AG08470 (cell line): Measurements from ENCODE around the gene SMIM23.

- RRBS, result no CpG with 5 or more reads among the region's 1 CpG
Observed at GRCh38 chr5:171785668-171785965, at the start of gene SMIM23. Gene SMIM23, plus strand, starts transcription at chr5:171785817.

DNA sequence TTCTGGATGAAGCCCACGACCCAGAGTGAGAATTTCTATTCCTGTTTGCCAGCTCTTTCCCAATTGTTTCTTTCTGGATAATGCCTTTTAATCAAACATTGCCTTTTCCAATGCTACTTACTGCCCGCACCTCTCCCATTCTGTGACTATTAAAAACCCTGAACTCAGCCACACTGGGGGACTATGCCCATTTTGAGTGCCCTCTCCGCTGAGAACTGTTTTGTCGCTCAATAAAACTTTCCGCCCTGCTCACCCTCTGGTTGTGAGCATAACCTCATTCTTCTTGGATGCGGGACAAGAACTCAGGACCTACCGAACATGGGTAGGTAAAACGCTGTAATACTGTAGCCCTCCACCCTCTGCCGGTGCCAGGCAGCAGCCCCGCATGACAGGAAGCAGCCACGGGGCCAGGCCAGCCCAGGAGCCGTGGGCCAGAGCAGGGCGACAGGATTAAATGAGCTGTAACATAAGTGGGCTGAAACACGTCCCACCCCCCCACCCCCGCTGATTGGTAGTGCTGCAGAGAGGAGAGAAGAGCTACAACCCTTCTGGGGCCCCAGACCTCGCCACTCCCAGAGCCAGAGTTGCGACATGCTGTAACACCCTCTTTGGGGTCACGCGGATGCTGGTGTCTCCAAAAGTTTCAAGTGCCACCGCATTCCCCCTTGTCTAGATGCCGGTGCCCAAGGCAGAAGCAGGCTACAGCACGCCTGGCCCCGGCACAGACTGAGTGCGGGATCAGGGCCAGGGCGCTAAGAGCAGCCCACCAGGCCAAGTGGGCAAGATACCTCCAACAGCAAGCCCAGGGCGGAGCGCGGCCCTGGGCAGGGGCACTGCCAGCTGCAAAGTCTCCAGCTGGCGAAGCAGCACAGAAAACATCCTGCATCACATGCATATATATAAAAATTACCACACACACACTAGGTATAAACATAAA is 81.9 kb downstream of the FBXW11 start:
- RRBS, result 99% methylated on average over 3 of the region's 29 CpGs

GRCh38 chr5:172004915-172005329 is 1.5 kb downstream of the FBXW11 start:
- RRBS, result no CpG with 5 or more reads among the region's 2 CpGs

DNA sequence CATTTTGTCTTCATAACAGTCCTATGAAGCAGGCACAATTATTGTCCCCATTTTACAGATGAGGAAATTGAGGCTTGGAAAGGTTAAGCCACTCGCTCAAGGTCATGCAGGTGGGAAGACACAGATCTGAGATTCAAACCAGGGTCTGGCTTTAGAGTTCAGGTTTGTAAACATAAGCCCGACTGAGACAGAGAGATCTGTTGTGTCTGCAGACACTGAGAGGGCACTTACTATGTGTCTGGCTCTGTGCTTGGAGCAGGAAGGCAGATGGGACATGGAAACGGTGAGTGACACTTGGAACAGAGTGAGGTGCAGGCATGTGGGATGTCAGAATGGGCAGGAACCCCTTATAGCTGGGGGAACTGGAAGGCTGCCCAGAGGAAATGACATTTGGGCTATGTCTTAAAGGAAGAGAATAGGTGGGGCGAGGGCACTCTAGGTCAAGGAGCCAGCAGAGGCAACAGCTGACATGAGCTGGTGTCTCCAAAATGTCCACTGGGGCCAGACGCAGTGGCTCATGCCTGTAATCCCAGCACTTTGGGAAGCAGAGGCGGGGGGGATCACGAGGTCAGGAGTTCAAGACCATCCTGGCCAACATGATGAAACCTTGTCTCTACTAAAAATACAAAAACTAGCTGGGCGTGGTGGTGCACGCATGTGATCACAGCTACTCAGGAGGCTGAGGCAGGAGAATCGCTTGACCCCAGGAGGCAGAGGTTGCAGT is 69.8 kb downstream of the STK10 start:
- RRBS, result no CpG with 5 or more reads among the region's 10 CpGs

DNA sequence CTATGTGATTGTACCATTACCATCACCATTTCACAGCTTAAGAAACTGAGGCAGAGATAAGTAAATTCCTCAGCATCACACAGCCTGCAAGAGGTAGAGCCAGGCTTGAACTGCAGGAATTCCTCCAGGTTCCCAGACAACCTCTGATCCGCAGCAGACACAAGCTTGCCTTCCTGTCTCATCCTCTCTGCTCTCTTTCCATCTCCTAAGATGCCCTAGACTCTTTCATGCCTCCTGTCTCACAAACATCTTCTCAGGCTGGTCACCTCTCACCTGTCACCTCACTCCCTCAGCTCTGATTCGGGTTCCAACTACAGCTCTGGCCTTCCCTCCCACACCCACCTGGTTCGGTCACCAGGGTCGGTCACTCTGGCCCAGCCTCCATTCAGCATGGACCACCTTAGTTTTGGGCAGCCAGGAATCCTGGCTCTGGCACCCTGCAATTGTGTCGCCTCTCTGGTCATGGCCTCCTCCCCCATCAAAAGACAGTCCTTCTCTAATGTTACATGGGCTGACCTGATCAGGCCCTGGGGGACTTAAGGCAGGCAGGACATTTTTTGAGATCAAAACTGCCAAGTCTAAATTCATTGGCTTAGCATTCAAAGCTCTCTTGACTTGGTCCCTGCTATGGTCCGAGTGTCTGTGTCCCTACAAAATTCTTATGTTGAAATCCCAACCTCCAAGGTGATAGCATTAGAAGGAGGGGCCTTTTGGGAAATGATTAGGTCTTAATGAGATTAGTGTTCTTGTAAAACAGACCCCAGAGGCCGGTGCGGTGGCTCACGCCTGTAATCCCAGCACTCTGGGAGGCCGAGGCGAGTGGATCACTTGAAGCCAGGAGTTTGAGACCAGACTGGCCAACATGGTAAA is 11.7 kb downstream of the STK10 start:
- RRBS, result no CpG with 5 or more reads among the region's 11 CpGs

DNA sequence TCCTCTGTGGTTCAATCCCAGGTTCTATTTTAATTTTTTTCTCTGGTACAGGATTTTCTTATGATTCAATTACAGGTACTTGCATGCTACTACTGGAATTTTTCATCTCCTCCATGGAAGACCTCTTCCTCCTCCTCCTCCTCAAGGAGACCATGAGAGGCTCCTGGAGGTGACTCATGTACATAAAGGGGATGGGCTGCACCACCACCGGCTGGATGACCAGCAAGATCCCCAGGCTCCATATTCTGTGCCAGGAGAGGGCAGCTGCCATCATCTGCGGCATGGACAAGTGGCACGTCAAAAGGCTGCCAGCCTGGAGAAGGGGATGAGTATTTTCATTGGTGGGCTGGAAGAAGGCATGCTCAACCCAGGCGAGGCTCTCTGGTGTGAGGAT is 28.8 kb downstream of the UBTD2 start:
- RRBS, result no CpG with 5 or more reads among the region's 4 CpGs

- RRBS, result no CpG with 5 or more reads among the region's 5 CpGs
Observed at GRCh38 chr5:172365912-172366535, 82.5 kb upstream of the UBTD2 start.

- RRBS, result no CpG with 5 or more reads among the region's 10 CpGs
Observed at GRCh38 chr5:172414465-172414884, 39.9 kb downstream of the SH3PXD2B start.

GRCh38 chr5:172452263-172453198 is 1.8 kb downstream of the SH3PXD2B start:
- RRBS, result no CpG with 5 or more reads among the region's 20 CpGs

GRCh38 chr5:172622004-172623221 is 18.6 kb upstream of the NEURL1B start:
- RRBS, result no CpG with 5 or more reads among the region's 23 CpGs

DNA sequence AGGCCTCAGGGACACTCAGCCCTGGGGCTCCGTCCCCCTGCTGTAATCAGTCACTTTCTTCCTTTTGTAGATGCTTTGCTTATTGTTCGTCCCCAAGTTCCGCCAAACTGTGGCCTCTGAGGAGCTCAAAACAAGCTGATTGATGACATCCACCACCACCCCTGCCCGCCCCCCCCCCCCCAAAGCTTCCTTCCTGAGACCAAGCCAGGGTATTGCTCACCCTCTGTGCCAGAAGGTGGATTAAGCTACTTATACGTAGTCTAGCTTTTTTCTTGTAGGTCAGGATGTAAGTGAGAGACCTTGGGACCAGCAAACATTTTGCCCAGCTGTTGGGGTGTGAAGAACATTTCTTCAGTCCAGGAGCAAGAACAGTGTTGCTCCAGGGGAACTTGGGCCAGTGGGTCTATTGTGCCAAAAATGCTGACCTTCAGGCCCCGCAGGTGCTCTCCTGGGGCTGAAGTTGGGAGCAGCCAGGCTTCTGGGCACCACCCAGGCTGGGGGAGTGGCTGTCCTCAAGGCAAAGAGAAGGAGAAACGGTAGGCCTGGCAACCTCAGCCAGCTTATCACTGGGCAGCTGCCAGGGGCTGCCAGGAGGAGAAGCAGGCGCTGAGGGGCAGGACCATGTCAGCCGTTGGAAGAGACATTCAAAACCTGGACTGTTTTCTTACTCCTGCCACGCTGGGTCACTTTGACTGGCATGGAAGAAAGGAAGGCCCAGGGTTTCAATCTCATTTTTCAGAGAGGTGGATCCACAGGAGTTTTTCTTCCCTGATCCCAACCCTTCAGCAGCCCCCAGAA is 18.0 kb downstream of the NEURL1B start:
- RRBS, result no CpG with 5 or more reads among the region's 10 CpGs

DNA sequence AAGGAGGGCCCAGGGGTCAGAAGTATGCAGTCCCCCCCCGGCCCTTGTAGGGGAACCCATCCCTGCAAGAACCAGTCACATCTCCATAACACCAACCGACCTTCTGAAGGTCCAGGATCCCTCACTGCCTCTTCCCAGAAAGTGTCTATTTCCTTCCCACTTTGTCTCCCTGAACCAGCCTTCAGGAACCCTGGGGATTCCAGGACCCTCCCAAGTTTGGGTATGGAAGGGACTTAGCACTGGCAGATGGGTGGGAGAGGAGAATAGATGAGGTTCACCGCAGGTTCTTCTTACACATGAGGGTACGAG is 7.4 kb downstream of the DUSP1 start:
- RRBS, result no CpG with 5 or more reads among the region's 4 CpGs

DNA sequence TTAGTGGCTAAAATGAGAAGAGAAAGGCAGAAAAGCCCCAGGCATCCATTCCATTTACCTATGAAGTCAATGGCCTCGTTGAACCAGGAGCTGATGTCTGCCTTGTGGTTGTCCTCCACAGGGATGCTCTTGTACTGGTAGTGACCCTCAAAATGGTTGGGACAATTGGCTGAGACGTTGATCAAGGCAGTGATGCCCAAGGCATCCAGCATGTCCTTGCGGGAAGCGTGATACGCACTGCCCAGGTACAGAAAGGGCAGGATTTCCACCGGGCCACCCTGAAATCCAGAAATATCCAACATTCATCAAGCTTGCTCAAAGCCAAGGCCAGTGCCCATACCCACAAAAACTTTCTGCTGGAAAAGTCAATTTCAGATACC is 1.5 kb downstream of the DUSP1 start:
- RRBS, result no CpG with 5 or more reads among the region's 6 CpGs

DNA sequence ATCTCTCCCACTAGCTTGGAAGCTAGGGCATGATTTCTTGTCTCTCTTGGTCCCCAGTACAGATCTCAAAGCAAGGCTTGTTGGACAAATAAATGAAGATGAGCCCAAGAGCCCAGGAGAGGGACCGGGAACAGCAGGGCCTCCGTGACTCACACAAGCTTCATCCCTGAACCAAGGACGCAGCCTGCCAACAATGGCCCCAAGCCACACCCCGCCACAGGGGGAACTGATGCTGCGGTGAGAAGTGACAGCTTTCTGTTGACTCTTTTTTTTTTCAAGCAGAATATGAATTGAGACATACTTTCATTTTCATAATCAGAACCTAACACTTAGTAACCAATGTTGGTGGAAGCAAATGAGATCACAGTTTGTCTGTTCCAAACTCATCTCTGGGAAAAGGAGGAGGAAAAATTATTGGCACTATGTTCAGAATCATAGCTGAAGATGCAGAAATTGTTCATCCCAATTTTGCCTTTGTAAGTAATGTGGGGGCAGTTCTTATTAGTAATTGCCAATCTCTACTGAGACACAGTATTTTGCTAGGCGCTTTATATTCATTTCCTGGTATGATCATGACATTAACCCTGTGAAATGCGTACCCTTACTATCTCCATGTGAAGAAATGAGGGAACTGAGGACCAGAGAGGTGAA is 6.6 kb upstream of the DUSP1 start:
- RRBS, result no CpG with 5 or more reads among the region's 7 CpGs

GRCh38 chr5:172795064-172795877 is 24.3 kb upstream of the DUSP1 start:
- RRBS, result no CpG with 5 or more reads among the region's 13 CpGs

- RRBS, result no CpG with 5 or more reads among the region's 4 CpGs
Observed at GRCh38 chr5:172841033-172841462, 7.0 kb downstream of the ERGIC1 start.

DNA sequence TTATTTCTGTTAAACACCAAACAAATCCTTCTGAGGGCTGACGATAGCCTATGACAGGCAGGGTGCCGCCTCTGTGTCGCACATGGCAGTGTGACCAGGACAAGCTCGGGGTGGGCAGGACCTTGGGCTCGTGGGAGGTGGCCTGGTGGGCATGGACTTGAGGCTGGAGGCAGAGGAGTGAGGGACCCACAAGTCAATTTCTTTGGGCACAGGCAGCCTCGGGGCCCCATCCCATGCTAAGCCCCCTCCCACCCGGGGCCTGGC is 10.3 kb downstream of the ERGIC1 start:
- RRBS, result no CpG with 5 or more reads among the region's 7 CpGs

GRCh38 chr5:172852677-172853441 is 18.8 kb downstream of the ERGIC1 start:
- RRBS, result no CpG with 5 or more reads among the region's 17 CpGs

DNA sequence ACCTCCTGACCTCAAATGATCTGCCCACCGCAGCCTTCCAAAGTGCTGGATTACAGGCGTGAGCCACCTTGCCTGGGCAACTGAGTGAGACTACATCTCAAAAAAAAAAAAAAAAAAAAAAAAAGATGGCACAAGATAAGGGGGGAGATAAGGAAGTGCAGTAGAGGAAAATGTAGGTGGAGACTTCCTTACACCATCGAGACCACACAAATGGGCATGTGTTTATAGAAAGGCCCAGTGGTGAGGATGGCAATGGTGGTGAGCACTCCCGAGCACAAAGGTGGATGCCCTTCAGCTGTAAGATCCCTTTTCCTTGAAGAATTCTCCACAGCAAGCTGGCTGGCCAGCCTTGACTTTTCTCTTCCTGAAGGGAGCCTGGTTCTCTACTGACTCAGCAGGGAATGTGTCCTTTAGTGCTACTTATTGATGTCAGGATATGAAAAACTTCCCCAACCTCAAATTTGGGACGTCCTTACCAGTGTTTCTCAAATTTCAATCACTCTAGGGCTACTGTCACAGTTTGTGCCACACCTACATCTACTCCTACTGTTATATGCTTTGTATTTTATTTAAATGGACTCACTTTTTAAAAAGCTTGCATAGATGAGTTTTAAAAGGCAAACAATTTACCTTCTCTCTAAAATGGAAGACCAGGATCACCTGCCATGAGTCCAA is 28.3 kb downstream of the ERGIC1 start:
- RRBS, result no CpG with 5 or more reads among the region's 5 CpGs

- RRBS, result no CpG with 5 or more reads among the region's 26 CpGs
Observed at GRCh38 chr5:172878592-172879586, 44.8 kb downstream of the ERGIC1 start.